Melanocyte of skin (primary cell): Measurements from ENCODE around the genes FBXO5 and OPRM1.

- CAGE, long polyA plus RNA, 2 experiments, result no peak in any of the 2 experiments
Measured at GRCh38 chr6:151609622-151609989, 115.8 kb downstream of the CCDC170 start.

DNA sequence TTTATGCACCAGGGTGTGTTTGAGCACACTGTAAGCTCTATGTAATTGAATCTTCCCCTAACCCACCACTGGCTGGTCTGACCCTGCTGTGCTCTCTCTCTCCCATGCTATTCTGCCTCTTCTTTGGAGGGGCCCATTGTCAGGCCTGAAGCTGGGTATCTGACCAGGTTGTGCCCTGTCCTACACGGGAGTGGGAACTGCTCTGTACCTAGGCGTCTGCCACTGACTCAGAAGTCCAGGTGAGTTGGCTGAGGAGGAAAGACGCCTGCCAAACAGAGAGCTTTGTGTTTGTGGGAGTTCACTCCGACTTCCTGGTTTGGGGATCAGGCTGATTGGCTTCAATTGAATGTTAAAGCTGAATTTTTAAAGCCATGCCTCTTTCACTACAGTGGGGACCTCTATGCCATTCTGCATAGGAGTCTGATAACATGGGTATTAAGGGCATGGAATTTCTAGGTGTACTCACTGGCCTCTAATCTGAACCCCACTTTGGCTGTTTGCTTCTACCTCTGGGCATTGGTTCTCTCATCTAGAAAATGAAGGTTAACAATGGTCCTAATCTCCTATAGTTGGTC is 136.0 kb downstream of the CCDC170 start:
- CAGE, long polyA plus RNA, 2 experiments, result no peak in any of the 2 experiments

- CAGE, long polyA plus RNA, 2 experiments, result no peak in any of the 2 experiments
Measured at GRCh38 chr6:152981946-152983185, at the start of gene FBXO5. Gene FBXO5, minus strand, starts transcription at chr6:152983041.

DNA sequence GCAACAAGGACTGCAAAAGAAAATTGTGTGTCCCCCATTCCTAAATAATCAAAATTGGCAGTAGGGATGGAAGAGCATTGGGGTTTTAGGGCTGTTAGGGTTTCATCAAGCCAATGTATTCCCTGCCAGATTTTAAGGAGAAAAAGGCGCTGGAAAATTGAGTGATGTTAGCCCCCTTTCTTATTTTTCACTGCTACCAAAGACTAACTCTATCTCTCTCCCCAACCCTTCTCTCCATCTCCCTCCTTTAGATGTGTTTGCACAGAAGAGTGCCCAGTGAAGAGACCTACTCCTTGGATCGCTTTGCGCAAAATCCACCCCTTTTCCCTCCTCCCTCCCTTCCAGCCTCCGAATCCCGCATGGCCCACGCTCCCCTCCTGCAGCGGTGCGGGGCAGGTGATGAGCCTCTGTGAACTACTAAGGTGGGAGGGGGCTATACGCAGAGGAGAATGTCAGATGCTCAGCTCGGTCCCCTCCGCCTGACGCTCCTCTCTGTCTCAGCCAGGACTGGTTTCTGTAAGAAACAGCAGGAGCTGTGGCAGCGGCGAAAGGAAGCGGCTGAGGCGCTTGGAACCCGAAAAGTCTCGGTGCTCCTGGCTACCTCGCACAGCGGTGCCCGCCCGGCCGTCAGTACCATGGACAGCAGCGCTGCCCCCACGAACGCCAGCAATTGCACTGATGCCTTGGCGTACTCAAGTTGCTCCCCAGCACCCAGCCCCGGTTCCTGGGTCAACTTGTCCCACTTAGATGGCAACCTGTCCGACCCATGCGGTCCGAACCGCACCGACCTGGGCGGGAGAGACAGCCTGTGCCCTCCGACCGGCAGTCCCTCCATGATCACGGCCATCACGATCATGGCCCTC is at the start of gene OPRM1:
Gene OPRM1 (plus strand): TSS at position 331 of the 863 bp plus-strand sequence.
- CAGE, long polyA plus RNA, 2 experiments, result no peak in any of the 2 experiments

- CAGE, long polyA plus RNA, 2 experiments, result no peak in any of the 2 experiments
Measured at GRCh38 chr6:154098674-154099077, 59.6 kb downstream of the OPRM1 start.

DNA sequence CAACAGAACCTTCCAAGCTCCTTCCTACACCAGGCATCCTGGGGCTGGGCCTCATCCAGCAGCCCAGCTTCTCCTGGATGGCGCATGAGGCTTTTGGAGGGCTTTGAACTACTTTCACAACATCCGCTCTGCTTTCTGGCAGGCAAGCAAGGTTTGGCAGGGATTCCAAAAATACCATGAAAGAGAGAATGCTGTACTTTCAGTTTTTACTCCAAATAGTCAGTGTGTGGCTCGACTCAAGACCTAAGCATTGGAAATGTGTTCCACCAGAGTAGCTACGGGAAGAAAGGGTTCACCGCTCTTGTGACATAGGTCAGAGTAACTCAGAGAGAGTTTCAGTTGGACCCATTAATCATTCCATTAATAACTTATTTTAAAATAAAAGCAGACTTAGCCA is 125.4 kb downstream of the OPRM1 start:
- CAGE, long polyA plus RNA, 2 experiments, result no peak in any of the 2 experiments

- CAGE, long polyA plus RNA, 2 experiments, result no peak in any of the 2 experiments
Measured at GRCh38 chr6:154487273-154487944, 23.1 kb downstream of the CNKSR3 start.

GRCh38 chr6:154515595-154516387 is 5.3 kb upstream of the CNKSR3 start:
- CAGE, long polyA plus RNA, 2 experiments, result no peak in any of the 2 experiments

GRCh38 chr6:154771615-154772099 is 38.4 kb downstream of the SCAF8 start:
- CAGE, long polyA plus RNA, 2 experiments, result no peak in any of the 2 experiments

GRCh38 chr6:154803356-154804163 is 70.3 kb downstream of the SCAF8 start:
- CAGE, long polyA plus RNA, 2 experiments, result no peak in any of the 2 experiments

DNA sequence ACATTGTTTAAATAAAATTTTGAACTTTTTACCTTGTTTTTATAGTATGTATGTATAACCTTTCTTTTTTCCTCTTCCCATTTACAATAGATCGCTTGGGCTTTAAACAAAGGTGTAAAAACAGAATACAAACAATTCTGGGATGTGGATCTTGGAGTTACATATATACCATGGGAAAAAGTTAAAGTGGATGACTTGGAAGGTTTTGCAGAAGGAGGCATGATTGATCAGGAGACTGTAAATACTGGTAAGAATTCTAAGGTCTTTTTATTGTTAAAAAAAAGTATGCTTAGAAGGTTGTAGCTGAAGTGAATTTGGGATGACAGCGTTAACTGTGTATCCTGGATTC is 86.8 kb downstream of the SCAF8 start:
- CAGE, long polyA plus RNA, 2 experiments, result no peak in any of the 2 experiments

GRCh38 chr6:154872283-154872785 is 122.8 kb upstream of the TIAM2 start:
- CAGE, long polyA plus RNA, 2 experiments, result no peak in any of the 2 experiments

DNA sequence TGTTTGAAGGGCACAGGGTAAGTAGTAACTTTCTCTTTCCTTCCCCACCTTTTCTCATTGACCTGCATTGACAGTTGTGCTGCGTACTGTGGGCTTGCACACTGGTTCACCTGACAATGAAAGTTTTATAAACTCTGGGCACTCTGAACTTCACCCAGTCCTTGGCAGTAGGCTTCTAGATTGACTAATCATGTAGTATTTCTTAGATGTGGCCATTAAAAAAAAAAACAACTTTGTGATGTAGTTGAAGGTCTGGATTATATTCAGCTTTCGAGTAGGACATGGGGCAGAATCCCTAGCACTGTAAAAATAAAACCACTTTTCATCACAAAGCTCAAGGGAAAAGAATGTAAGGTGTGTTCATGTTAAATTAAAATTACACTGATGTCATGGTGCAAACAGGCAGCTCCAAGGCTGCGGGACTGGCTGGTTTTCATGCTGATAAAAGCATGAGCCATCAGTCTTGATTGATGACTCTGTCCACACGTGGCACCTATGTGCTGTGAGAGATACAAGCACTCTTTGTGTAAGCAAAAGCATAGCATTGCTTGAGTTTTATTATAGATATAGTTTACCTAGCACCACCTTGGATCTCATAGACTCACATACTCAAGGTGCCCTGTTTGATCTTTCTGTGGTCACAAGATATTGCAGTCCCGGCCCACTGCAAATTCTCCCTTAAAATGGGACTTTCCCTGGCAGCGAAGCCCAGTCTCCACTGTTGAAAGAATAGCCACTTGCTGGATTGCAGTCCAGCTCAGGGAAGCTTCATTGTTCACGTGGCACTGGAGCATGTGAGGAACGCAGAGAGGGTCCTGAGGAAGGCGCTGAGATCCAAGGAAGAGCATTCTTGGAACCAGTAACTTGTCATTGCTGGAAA is 90.5 kb downstream of the TIAM2 start:
- CAGE, long polyA plus RNA, 2 experiments, result no peak in any of the 2 experiments

GRCh38 chr6:155247620-155248300 is 16.1 kb upstream of the CLDN20 start:
- CAGE, long polyA plus RNA, 2 experiments, result no peak in any of the 2 experiments

GRCh38 chr6:155268094-155268582 is 4.3 kb downstream of the CLDN20 start:
- CAGE, long polyA plus RNA, 2 experiments, result no peak in any of the 2 experiments

GRCh38 chr6:156269698-156270294 is 507.4 kb upstream of the ARID1B start:
- CAGE, long polyA plus RNA, 2 experiments, result no peak in any of the 2 experiments

GRCh38 chr6:156557508-156558051 is 219.6 kb upstream of the ARID1B start:
- CAGE, long polyA plus RNA, 2 experiments, result no peak in any of the 2 experiments

GRCh38 chr6:156719111-156719430 is 58.1 kb upstream of the ARID1B start:
- CAGE, long polyA plus RNA, 2 experiments, result no peak in any of the 2 experiments

- CAGE, long polyA plus RNA, 2 experiments, result no peak in any of the 2 experiments
Measured at GRCh38 chr6:156779098-156780283, 2.3 kb downstream of the ARID1B start.

DNA sequence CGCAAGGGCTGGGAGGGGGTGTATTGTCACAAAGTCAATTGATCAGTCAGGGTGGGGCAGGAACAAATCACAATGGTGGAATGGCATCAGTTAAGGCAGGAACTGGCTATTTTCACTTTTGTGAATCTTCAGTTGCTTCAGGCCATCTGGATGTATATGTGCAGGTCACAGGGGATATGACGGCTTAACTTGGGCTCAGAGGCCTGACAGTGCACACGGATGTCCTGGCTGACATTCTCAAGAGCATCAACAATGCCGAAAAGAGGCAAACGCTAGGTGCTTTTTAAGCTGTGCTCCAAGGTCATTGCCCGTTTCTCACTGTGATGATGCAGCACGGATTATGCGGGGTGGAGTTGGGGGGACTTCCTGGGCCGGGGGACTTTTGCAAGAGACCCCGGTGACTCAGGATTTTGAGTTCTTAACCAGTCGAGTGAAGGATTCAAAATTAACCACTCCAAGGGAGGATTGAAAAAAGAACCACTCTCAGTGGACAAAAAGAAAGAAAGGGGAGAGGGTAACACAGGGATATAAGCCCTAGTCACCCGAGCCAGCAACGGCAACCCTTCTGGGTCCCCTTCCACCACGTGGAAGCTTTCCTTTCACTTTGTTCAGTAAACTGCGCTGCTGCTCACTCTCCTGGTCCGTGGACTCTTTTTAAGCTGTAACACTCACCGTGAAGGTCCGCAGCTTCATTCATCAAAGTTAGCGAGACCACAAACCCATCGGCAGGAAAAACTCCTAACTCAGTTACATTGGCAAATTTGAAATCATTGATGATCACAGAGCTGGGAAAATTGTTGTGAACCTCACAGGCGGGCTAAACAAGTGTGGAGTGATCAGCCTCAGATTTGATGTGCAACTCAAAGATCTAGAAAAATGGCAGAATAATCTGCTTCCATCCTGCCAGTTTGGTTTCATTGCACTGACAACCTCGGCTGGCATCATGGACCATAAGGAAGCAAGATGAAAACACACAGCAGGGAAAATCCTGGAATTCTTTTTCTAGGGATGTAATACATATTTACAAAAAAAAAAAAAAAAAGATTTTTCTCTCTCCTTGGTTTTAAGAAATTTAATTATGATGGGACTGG is 199.2 kb downstream of the ARID1B start:
- CAGE, long polyA plus RNA, 2 experiments, result no peak in any of the 2 experiments